Mucosa of descending colon (tissue), 1 donor: ENCODE measurements around a stretch of chr7.

DNA sequence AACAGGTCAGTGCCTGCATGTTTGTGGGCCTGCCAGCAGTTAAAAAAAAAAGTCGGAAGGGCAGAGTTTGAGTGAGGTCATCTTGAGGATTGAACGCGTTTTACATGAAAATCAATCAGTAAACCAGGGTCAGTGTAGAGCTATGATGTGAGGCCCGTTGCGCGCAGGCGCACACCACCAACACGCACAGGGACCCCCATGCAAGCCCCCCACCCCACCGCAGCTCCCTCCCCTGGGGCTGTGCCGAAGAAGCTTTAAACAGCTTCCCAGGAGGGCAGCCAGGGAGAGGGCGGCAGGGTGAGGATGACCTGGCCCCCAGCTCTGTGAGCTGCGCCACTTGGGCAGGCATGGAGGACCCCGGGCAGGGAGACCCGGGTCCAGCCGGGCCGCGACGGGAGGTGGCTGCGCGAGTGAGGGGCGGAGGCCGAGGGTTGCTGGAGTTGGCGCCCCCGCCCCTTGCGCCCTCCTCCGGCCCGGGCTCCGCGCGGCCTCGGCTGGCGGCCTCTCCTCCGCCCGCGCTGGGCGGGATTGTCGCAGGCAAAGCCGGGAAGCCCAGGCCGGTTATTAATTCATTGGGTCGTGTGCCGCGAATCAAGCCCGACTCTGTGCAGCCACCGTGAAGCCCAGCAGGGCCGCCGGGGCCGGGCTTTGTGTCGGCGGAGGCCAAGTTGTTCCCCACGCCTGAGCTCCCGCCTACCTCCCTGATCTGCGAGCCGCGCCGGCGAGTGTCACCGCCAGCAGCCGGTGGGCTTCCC, 4.0 kb downstream of the SHH start:
- PRO-cap, result unidirectional peak, plus-strand start at position 42 of the sequence; unidirectional peak, plus-strand start at position 118 of the sequence

DNA sequence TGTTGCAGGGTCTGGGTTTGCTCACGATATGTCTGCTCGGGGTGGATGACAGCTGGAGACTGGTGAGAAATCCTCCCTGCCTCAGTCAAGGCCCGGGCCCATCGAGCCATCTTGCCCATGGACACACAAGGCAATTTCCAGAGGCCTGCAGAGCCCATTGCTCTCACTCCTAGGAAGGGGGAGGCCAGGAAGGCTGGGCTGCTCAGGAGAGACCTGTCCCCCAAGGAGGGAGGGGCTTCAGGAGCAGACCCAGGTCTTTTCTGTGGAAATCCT, 391.7 kb upstream of the SHH start:
- PRO-cap, result no peak

GRCh38 chr7:156664946-156665824, 24.6 kb downstream of the RNF32 start:
- PRO-cap, result no peak

DNA sequence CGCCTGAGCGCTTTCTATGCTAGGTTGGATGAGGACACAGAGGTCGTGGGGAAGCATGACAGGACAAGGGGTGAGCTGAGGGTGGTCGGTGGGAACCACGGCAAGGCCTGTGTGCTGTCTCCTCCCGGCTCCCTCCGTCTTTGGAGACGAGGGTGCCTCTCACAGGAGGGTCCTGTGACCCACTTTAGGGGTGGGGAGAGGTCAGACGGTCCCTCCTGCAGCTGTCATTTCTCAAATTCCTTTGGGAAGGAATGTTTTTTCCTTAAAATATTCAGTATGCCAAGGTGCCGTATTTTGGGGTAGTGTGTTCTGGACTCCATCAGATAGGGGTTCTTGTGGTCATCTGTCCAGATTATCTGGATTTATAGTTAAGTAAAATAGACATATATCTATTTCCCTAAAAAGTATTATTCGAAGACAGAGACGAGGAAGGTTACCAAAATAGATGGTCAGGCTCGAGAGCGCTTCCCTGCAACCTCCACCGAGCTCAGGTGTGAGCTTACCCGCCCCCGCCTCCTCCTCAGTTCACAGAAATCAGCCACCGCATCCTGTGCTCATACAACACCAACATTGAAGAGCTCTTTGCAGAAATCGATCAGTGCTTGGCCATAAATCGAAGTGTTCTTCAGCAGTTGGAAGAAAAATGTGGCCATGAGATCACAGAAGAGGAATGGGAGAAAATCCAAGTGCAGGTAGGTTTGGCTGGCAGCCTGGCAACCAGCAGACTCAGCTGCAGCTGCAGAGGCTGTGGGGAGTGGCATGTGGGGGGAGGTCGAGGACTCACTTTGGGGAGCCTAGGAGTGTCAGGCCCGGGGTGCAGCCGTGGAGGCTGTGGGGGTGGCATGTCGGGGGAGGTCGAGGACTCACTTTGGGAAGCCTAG, 34.8 kb downstream of the RNF32 start:
- PRO-cap, result no peak

- PRO-cap, result no peak
Observed at GRCh38 chr7:156682548-156683516, 42.3 kb downstream of the RNF32 start.

GRCh38 chr7:157263831-157264499, 72.8 kb upstream of the DNAJB6 start:
- PRO-cap, result no peak

GRCh38 chr7:157278932-157280321, 57.4 kb upstream of the DNAJB6 start:
- PRO-cap, result bidirectional peak, plus-strand start at chr7:157279332, minus-strand start at chr7:157279190; bidirectional peak, plus-strand start at chr7:157279573, minus-strand start at chr7:157279457; bidirectional peak, plus-strand start at chr7:157279922, minus-strand start at chr7:157279934

GRCh38 chr7:157334307-157334696, 2.5 kb upstream of the DNAJB6 start:
- PRO-cap, result no peak

DNA sequence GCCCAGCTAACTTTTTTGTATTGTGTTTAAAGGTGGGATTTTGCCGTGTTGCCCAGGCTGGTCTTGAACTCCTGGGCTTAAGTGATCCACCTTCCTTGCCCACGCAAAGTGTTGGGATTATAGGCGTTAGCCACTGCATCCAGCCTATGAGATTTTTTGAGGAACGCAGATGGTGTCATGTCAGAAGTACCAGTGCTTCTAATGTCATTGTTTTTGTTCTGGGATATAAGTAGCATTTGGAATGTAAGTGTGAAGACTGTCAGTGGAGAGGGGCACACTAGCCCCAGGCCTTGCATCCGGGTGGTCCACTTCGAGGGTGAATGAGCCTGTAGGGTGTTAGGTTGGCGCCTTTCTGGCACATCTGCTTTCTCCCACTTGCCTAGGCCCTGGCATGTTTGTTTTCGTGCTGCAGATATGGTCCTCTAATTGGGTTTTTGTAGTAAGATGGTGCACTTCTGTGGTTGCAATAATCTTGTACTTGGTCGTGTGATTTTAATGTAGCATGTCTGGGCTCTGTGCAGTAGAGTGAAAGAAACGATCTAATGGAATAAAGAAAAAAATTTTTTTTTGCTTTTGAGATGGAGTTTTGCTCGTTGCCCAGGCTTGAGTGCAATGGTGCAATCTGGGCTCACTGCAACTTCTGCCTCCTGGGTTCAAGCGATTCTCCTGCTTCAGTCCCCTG, 28.4 kb downstream of the DNAJB6 start:
- PRO-cap, result no peak

DNA sequence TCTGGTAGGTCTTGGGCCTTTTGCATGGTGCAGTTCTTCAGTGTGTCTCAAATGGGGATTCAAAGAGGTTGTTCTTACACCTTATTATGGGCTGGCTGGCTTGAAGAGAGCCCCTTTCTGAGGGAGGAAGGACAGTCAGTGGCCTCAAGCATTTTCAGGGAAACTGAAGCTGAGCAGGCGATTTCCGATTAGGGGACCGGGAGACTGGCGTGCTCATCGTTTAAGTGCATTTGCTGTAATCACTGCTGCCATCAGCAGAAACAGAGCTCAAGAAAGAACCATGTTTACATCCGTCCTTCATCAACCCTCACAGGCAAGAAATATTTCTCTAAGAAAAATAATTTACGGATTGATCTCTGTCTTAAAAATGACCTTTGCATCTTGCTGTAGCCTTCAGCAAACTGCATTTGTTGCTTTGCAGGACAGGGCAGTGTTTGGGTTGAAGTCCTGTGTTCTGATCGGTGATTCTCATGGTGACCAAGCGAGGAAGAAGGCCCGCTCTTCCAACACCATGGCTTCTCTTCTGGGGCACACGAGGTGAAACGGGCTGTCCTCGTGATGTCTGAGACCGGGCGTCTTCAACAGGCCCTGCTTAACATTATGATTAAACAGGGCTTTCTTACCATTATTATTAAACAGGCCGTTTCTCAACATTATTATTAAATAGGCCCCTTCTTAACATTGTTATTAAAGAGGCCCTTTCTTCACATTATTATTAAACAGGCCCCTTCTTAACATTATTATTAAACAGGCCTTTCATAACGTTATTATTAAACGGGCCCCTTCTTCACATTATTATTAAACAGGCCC, 32.3 kb downstream of the DNAJB6 start:
- PRO-cap, result no peak

- PRO-cap, result no peak
Observed at GRCh38 chr7:157373596-157374329, 37.0 kb downstream of the DNAJB6 start.

- PRO-cap, result no peak
Observed at GRCh38 chr7:157614814-157616020, 278.4 kb downstream of the DNAJB6 start.

DNA sequence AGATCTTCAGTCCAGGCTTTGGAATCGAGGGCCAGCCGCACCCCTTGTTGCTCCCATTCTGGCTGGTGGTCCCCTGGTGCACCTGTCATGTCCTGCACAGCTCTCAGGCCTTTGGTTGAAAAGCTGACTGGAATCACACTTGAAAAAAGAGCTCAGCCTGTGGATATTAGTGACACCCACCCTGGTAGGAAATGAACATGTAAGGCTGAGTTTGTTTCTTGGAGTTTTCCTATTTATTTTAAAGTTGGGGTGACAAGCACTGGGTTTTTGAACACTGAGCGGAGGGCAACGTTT, 166.6 kb downstream of the PTPRN2 start:
- PRO-cap, result no peak

GRCh38 chr7:158450458-158451361, 136.9 kb downstream of the PTPRN2 start:
- PRO-cap, result no peak

- PRO-cap, result no peak
Observed at GRCh38 chr7:158540013-158540268, 47.7 kb downstream of the PTPRN2 start.

DNA sequence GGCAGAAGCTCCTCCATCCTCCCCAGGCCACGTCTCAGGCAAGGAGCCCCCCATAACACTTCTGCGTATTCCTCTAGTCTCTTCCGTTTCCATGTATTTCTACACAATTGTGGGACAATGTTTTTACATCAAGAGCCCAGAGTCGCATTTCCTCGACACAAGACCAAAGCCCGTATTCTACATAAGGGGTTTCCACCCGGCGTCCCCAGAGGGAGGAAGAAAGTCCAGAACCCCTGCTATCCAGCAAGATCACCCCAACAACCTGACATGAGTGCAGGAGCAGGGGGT, 37.7 kb upstream of the NCAPG2 start:
- PRO-cap, result no peak

- PRO-cap, result no peak
Observed at GRCh38 chr7:158759028-158759603, 54.5 kb upstream of the NCAPG2 start.

GRCh38 chr7:158759618-158760474, 55.2 kb upstream of the NCAPG2 start:
- PRO-cap, result no peak

GRCh38 chr7:158764428-158764891, 59.9 kb upstream of the NCAPG2 start:
- PRO-cap, result no peak

DNA sequence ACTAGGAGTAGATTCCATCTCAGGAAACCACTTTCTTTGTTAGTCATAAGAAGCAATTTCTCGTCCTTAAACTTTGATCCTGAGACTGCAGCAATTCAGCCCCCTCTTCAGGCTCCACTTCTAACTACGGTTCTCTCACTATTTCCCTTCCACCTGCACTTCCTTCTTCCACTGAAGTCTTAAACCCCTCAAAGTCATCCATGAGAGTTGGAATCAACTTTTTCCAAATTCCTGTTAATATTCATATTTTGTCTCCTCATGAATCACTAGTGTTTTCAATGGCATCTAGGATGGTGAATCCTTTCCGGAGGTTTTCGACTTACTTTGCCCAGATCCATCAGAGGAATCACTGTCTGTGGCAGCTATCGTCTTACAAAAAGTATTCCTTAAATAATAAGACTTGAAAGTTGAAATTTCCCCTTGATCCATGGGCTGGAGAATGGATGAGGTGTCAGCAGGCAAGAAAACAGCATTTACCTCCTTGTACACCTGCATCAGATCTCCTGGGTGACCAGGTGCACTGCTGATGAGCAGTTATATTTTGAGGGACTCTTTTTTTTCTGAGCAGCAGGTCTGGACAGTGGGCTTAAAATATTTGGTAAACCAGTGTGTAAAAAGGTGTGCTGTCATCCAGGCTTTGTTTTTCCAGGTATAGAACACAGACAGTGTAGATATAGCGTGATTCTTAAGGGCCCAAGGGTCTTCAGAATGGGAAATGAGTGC, 53.6 kb downstream of the ESYT2 start:
- PRO-cap, result no peak